LHCN-M2 (cell line): ENCODE results near the genes RLN1 and PDCD1LG2.

DNA sequence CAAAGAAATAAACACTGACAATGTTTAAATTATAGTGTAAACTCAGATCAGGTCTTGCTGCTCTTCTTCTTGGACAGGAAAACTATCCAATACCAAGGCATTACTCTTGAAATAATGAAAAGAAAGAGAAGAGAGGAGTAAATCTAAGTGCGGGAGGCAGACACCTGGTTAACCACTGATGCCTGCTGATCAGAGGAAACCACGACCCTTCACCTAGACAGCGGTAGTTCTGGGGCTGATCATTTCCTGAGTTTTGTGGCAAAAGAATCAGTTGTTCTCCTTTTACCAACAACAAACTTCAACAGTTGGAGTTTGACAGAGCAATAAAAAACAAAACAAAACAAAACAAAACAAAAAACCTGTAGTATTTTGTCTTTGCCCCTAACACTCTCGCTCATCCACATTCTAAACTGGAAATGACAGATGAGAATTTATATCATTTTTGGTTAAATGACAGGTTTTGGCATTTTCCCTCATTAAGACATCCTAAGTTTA lies 3.0 kb downstream of the RLN1 start:
- RAMPAGE, long total RNA, result no peak

DNA sequence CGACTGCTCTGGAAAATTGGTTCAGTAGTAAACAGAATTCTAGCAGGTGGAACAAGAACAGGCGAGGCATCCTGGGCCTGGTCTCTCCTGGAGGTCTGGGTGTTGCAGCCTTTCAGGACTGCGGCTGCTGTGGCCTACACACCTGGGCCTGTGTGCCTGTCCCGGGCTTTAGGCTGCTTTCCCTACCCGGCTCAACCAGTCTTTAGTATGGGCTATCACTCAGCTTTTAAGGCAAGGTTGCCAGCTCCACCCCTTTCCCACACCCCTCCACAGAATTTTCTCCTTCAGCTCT lies at the start of gene RLN1:
TSS of gene RLN1 (minus strand) at position 200 of the 292 bp plus-strand sequence.
- RAMPAGE, long total RNA, result no peak

DNA sequence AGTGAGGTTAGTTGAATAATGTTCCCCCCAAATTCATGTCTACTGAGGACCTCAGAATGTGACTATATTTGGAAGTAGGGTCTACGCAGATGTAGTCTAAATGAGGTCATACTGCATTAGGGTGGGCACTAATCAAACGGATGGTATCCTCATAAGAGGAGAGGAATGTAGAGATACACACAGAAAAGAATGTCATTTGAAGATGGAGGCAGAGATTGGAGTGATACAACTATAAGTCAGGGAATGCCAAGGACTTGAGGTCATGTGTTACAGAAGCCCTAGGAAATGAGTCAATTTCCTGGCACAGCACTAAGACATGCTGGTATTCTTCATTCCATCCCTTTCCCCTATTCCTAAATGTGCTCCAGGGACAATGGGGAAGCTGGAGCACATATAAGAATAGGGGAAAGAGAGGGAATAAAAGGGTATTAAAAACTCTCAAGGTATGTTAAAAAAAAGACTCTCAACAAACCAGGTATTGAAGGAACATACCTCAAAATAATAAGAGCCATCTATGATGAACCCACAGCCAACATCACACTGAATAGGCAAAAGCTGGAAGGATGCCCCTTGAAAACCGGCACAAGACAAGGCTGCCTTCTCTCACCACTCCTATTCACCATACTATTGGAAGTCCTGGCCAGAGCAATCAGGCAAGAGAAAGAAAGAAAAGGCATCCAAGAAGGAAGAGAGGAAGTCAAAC lies 622 bp upstream of the PDCD1LG2 start:
- RAMPAGE, long total RNA, result no peak

DNA sequence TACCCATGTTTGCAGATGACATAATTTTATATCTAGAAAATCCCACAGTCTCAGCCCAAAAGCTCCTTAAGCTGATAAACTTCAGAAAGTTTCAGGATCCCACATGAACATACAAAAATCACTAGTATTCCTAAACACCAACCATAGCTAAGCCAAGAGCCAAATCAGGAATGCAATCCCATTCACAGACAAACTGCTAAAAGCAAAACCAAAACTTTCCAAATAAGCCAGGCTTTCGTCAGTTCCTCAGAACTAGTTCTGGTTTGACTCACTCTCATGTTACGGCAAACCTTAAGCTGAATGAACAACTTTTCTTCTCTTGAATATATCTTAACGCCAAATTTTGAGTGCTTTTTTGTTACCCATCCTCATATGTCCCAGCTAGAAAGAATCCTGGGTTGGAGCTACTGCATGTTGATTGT lies at the start of gene PDCD1LG2:
TSS of gene PDCD1LG2 (plus strand) at position 271 of the 422 bp plus-strand sequence.
- RAMPAGE, long total RNA, result start-site peak on the plus strand centred at position 275 of the sequence, 19 bp wide, 38 reads

DNA sequence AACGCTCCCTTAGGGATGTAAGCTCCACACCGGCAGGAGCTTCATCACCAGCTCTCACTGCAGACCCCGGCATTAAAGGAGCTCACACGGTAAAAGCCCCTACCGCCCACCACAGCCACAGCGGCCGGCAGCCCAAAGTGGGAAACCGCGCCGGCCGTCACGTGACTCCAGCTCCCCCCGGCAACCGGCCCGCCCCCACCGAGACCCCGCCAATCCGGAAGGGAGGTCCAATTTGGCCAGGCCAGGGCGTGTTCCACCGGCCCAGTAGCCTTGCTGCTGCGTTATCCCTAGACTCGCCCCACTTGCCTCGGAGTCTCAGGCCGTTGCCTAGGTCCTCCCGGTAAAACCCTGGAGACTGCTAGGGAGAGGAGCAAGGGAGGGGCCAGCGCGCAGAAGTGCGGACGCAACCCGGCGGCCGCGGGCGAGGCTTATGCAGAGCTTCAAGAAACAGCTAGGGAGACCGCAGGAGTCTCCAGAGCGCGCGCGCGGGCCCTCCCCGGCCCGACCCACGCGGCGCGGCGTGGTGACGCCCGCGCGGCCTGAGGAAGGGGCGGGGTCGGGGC lies 342 bp upstream of the RIC1 start:
- RAMPAGE, long total RNA, result no peak

GRCh38 chr9:5629996-5630267 lies 1.0 kb downstream of the RIC1 start:
- RAMPAGE, long total RNA, result no peak

DNA sequence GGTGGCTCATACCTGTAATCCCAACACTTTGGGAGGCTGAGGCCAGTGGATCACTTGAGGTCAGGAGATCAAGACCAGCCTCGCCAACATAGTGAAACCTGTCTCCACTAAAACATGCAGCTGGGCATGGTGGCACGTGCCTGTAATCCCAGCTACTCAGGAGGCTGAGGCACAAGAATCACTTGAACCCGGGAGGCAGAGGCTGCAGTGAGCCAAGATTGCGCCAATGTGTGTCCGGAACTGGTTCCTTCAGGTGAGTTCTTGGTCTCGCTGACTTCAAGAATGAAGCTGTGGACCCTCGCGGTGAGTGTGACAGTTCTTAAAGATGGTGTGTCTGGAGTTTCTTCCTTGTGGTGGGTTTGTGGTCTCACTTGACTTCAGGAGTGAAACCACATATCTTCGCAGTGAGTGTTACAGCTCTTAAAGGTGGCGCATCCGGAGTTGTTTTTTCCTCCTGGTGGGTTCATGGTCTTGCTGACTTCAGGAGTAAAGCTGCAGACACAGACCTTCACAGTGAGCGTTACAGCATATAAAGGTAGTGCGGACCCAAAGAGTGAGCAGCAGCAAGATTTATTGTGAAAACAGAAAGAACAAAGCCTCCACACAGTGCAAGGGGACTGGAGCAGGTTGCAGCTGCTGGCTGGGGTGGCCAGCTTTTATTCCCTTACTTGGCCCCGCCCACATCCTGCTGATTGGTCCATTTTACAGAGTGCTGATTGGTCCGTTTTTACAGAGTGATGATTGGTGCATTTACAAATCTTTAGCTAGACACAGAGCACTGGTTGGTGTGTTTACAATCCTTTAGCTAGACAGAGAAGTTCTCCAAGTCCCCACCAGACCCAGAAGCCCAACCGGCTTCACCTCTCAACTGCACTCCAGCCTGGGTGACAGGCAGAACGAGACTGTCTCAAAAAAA lies 8.9 kb upstream of the ERMP1 start:
- RAMPAGE, long total RNA, result no peak

GRCh38 chr9:5869744-5870159 lies 20.9 kb upstream of the MLANA start:
- RAMPAGE, long total RNA, result no peak

DNA sequence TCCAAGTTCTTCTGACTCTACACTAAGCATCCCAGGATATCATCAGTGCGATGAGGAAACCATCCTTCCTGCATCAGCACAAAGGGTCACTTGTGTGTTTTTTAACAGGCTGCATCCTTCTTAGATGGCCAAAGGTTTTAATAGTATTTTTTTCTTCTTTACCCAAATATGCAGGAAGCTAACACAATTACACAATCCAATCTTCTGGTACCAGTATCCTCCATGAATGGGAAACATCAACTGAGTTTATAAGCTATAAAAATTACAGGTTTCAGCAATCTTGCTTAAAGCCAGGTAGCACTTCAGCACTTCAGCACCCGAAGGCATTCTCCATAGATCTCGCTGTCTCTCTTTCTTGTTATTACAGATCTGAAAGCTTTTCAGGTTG lies 8.1 kb downstream of the MLANA start:
- RAMPAGE, long total RNA, result no peak

DNA sequence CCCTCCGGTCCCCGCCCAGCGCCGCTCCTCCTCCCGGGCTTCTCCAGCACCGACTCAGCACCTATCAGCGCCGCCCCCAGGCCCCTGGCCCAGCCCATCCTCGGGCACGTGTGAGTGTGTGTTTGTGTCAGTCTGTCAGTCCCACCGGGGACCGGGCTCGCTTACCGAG lies 1.4 kb downstream of the KIAA2026 start:
- RAMPAGE, long total RNA, result no peak

DNA sequence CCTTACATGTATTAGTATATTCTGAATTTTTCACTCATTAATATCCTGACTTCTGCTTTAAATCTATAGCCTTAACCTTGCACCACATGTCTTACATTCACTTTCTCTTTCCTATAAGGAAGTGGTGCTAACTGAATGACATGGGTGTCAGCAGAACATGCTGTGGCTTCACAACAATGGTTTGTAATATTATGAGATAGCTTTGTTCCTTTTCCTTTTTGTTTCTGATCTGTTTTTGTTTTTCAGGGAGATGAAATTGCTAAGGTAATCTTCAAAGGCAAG lies 53.5 kb upstream of the RANBP6 start:
- RAMPAGE, long total RNA, result no peak

DNA sequence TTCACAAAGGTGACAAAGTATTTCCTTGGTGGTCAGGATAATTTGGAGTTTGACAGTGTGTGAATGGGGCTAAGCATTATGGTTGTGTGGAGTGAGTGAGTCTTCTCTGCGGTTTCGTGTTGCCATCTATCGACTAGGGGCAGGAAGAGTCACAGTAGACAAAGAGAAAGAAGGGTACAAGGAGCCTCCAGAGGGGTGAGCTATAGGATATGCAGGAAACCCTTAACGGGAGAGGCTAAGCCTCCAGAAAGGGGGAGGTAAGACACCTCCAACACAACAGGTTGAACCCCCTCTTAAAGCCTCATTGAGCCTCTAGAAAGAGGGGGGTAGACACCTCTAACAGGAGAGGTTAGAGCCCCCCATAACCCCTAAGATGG lies 64.0 kb upstream of the RANBP6 start:
- RAMPAGE, long total RNA, result no peak

DNA sequence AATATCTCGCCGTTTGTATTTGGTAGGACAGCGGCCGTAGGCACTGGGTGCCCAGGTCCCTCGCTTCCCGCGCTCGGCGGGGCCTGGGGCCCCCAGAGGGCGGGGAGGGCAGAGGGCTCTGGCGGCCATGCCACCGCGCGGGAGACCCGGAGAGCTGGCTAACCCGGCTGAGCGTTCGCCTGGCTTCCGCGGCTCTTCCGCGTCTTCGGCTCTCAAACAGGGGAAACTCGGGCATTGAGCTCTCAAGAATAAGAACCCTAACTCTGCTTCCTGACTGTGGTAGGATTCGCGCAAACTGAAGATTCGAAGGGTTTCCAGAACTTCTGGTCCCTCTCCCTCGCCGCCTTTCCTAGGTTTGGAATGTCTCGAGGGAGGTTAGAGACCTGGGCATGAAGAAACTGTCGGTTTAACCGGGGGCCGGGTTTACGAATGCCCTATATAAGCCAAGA lies 915 bp downstream of the UHRF2 start:
- RAMPAGE, long total RNA, result no peak

DNA sequence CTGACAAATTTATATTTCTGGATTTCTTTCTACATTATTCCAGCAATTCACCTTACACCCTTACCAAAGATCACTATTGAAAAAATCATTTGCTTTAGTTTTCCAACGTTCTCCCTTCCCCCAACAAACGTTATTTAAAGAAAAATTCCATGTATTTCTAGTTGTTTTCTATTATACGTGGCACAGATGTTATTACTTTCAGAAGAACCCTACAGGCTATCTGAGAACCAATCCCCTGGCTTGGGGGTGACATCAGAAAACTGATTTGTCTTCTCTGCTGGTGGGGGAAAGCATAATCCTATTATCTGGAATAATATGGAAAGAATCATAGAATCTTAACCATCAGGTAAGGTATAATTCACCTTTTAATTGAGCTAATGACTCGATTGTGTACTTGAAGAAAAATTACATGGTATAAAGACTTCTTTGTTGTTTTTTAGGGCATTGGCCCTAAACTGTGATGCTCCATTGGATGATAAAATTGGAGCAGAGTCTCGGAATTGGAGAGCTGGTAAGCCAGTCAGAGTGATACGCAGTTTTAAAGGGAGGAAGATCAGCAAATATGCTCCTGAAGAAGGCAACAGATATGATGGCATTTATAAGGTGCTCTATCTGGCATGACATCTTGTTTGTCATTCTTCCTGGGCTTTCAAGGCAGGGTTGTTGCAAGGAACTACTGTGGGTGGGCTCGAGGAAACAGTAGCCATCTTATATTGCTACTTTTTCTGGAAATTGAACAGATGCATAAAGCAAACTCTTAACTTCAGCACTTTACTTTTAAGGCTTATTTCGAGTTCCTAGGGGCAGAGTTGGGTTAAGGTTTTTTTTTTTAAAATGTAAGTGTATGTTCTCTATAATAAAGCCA lies 84.0 kb downstream of the UHRF2 start:
- RAMPAGE, long total RNA, result no peak

- RAMPAGE, long total RNA, result no peak
These were observed 82.6 kb downstream of the GLDC start for GRCh38 chr9:6562857-6563487.

GRCh38 chr9:6566844-6567108 lies 78.8 kb downstream of the GLDC start:
- RAMPAGE, long total RNA, result no peak

DNA sequence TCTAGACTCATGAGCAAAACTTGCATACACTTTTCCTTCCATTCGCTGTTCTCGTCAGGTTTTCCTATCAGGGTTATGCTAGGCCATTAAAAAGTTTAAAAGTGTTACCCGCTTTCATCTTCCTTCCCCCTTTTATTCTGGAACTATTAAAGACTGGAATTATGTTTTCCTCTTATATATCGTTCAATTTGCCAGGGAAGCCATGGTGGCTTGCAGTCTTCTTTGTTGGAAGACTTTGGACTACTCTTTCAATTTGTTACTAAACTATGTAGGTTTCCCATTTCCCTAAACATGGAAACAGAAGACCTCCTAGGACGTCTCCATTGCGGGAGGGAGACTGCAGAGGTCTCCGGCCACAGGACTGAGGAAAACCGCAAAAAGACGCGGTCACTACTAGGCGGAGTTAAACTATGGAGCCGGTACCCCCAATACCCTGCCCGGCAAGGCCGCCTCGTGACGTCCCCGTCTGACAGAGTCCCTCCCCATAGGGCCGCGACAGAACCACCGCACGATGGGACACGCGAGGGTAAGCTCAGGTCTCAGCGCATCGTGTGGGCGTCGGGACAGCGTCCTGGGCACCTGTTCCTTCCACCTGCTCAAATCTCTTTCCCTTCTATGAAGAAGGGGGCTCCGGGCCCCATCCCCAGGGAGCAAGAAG lies 35.1 kb upstream of the GLDC start:
- RAMPAGE, long total RNA, result no peak

DNA sequence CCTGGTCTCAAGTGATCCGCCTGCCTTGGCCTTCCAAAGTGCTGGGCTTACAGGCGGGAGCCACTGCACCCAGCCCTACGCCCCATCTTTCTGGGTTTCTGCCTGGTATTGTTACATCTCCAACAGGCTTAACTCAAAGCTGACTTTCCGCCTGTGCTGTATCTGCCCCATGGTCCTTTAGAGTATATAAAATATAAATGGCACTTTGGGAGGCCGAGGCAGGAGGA lies 36.4 kb upstream of the GLDC start:
- RAMPAGE, long total RNA, result no peak

DNA sequence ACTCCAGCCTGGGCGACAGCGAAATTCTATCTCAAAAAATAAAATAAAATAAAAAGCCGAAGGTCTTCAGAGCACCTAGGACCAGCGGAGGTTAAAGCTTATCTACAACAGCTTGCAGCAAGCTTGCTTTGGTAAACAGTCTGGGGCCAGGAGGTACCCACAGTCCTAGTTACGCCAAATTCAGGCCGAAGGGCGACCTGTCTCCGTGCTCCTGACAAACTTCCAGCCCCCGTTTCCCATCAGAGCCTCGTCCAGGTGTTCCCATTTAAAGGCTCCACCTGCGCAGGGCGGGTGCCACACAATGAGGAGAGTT lies 42.2 kb upstream of the KDM4C start:
- RAMPAGE, long total RNA, result no peak

- RAMPAGE, long total RNA, result no peak
These were observed 59.8 kb downstream of the DMAC1 start for GRCh38 chr9:7739807-7740179.